Body of pancreas (tissue), 2 donors: ENCODE measurements around a stretch of chr13.

GRCh38 chr13:25018308-25019204 lies 77.4 kb upstream of the PABPC3 start:
- PRO-cap, result no peak
- RAMPAGE, long total RNA, 2 experiments, result no peak in any of the 2 experiments

DNA sequence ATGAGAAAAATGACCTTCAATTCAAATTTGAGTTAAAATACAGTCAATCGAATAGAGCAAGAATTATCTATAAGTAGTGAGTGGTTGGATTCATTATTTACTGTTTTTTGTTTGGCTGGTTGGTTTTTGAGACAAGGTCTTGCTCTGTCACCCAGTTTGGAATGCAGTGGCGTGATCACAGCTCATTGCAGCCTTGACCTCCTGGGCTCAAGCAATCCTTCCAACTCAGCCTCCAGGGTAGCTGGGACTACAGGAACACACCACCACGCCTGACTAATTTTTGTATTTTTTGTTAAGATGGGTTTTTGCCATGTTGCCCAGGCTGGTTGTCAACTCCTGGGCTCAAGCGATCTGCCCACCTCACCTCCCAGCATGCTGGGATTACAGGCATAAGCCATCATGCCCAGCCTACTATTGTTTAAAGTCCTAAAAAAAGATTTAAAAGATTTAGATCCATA lies 25.0 kb downstream of the MTMR6 start:
- PRO-cap, result no peak
- RAMPAGE, long total RNA, 2 experiments, result no peak in any of the 2 experiments

DNA sequence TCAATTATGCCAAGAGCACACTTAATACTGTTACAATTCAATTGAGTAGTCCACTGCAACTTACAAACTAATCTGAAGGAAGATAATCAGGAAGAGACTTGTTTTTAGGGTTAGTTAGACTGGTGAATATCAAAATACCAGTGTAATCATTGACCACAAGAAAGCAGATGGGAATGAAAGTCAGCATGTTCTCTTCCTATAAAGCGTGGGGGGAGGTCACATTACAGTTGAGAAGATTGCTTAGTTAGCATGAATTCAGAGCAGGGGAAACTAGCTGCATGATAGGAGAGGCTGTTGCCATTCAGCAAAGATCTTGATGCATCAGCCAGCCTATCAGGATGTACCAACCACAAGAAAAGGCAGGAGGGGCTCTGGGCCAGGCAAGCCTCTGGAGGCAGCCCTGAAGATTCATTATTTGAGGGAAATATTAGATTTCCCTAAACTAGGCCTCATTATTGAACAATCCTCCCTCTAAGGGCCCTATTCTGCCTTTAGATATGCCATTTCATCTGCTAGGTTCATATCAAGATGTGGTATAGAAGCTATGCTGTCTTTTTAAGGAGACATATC lies 5.0 kb upstream of the MTMR6 start:
- PRO-cap, result no peak
- RAMPAGE, long total RNA, 2 experiments, result no peak in any of the 2 experiments

DNA sequence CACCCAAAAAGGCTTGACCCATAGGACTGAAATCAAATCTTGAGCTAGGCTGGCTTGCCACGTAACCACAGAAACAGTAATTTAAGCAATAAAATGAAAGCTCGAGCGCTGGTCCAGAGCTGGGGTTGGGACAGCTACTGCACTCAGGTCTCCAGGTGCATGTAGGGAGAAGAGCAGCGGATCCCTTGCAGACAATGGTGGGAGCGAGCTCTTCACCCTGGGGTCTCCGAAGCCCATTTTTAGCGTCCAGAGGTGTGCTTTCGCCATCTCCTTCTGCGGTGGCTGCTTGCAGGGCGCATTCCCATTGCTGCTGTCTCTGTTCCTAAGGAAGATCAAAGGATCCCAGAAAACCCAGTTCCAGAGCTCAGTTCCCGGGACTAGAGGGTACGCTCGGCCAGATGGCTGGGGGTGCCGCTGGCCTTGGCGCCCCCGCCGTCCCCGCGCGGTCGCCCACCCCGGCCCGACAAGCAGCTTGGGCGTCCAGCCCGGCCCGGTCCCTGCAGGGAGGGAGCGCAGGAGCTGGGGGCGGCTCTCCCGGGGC lies 96.5 kb downstream of the ATP8A2 start:
- PRO-cap, result no peak
- RAMPAGE, long total RNA, 2 experiments, result no peak in any of the 2 experiments

GRCh38 chr13:25489174-25489818 lies 117.5 kb downstream of the ATP8A2 start:
- PRO-cap, result no peak
- RAMPAGE, long total RNA, 2 experiments, result no peak in any of the 2 experiments

- PRO-cap, result no peak
- RAMPAGE, long total RNA, 2 experiments, result no peak in any of the 2 experiments
These were observed 163.6 kb downstream of the SHISA2 start for GRCh38 chr13:25888049-25888756.

DNA sequence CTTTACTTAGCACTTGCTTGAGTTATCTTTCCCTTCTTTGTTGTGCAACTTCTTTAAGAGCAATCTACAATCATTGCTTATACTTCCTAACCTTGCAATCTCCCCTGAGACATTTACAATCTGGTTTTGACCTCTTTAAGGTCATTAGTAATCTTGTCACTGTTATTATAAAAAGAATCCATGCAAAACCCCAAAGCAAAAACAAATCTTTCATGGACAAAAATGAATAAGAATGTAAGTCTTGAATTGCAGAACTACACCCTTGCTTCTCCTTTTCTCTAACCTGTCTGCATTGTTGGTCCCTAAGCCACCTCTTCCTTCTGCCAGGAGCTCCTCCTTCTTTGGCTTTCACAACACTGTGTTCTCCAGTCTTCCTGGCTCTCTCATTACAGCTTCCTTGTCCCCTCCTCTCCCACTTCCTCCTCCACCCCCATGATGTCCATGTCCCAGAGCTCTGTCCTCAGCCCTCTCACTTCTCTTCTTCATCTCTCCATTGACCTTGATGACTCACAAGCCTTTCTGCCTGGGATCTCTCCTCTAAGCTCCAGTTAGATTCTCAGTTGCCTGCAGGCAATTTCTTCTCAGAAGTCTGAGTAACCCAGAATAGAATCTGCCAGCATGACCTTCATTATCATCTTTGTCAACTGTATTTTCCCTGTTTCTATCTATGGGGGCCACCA lies 100.4 kb upstream of the WASF3 start:
- PRO-cap, result no peak
- RAMPAGE, long total RNA, 2 experiments, result no peak in any of the 2 experiments

DNA sequence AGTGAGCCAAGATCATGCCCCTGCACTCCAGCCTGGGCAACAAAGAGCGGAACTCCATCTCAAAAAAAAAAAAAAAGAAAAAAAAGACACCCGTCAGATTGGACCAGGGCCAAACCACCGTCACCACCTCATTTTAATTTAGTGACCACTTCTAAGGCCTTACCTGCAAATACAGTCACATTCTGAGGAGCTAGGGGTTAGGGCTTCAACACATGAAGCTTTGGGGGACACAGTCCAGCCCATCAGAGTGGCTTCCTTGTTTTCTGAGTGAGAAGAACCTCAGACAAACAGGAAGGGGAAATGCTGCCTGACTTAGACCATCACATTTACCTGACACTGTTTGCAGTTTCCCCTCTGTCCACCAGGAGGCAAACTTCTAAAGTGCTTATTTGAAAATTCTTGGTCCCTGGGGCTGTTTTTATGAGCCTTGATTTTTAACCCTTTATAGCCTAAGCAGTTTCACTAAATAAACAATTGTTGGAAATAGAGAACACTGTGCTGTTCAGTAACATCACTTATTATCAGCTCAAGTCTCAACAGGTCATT lies 75.0 kb upstream of the WASF3 start:
- PRO-cap, result no peak
- RAMPAGE, long total RNA, 2 experiments, result no peak in any of the 2 experiments

- PRO-cap, result bidirectional peak, plus-strand start at chr13:26557722, minus-strand start at chr13:26557463
- RAMPAGE, long total RNA, 2 experiments, result no peak in any of the 2 experiments
These were observed 270 bp upstream of the WASF3 start for GRCh38 chr13:26557201-26557625.

DNA sequence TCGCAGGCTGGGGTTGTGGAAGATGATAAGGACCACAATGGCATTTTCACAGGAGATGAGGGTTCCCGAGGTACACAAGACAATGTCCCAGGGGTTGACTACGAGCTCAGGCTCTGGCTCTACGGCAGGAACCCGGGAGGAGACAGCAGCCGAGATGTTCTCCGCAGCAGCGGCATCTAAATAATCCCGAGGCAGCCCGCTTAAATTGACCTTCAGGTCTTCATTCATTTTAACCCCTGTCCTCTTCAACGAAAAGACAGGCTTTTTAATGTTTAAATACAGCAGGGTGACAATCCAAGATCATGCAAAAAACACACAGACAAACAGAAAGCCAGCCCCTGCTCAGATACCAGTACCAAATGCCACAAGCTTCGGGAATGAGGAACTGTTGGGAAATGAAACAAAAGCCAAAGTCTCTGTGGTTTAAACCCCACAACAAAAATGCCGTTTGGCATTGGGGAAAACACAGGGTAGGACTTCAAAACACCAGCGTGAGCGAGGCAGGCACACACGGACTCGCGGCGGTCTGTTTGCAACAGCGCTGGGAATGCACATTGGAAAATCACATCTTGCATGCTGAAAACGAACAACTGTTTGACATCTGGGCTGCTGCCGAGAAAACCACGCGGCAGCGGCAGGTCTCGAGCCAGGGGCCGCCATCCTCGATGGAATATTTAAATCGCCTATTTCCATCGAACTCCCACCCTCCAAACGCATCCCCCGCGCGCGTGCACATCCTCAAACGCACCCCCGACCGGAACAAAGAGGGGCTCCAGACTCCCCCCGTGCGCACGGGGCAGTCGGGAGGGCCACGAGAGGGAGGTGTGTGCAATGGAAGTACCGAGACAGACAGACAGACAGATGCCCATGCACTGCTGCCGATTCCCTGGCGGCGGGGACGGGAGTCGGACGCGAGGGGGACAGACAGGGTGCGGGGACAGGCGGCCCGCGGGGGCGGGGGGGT lies 704 bp downstream of the GPR12 start:
- PRO-cap, result no peak
- RAMPAGE, long total RNA, 2 experiments, result no peak in any of the 2 experiments

DNA sequence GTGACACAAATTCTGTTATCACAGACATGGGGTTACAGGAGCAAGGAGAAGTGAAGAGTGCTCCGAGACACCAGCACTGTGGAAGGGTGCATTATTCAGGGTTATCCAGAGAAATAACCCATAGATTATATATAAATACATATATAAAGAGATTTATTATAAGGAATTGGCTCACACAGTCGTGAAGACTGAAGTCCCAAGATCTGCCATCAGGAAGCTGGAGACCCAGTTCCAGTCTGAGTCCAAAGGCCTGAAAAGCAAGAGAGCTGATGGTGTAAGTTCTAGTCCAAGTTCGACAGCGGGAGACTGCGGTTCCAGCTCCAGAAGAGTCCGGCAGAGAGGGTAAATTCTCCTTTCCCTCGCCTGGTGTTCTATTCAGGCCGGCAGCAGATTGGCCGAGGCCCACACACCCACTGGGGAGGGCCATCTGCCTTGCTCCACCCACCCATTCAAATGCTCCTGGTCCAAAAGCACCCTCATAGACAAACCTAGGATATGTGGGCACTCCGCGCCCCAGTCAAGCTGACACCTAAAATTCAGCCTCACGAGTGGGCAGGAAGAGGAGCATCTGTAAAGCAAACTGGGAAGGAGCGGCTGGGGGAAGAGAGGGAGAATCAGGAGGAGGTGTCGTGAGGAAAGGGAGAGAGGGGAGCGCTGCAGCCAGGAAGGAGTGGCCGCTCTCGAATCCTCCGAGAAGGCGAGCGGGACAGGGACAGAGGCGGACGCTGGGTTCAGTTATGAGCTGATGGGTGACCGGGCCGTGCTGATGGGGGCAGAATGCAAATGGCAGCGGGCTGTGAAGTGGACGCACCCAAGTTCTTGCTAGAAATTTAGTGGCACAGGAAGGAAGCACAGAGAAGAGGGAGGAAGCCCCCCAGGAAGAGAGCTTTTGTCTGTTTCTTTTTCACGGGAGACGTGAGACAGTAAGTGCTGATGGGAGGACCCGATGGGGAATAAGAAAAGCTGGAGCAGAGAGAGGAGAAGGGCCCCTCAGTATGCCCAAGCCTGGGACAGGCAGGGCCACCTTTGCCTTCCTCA lies 137.0 kb downstream of the USP12 start:
- PRO-cap, result no peak
- RAMPAGE, long total RNA, 2 experiments, result no peak in any of the 2 experiments

DNA sequence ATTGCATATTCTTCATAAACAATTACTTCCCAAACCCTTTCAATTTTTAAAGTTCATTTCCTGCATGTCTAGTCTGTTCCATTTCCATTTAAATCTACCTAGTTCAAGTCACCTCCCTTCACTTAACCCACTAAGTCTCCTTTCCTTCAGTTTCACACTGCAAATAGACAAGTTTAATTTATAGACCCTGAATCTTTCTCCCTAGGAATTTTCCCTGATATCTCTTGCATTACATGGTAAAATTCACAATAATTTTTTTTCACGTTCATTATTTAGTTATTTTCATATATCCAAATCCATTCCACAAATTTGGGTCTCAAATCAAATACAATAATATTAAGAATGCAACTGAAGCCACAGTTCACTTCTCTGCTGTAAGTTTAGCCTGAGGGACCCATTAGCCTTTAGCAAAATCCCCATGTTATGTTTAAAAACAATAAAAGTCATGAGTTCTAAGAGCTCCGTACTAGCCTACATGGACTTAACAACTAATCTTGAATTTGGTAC lies 72.1 kb downstream of the USP12 start:
- PRO-cap, result no peak
- RAMPAGE, long total RNA, 2 experiments, result no peak in any of the 2 experiments

- PRO-cap, result no peak
- RAMPAGE, long total RNA, 2 experiments, result no peak in any of the 2 experiments
These were observed 17.7 kb downstream of the USP12 start for GRCh38 chr13:27153836-27154299.

DNA sequence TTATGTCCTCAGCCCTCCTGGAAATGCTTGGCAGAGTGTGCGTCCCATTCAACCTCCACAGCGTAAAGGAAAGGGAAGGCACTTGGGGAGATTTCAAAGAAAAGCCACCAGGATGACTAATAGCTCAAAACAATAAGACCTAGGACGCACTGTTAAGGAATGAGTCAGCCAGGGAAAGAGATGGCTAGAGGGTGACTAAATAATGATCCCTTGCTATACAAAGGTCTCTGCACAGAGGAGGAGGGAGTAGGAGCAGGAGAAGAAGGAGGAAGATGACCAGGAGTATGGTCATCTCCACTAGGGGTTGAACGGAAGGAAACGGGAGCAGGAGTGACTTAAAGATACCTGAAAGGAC lies 23.6 kb upstream of the USP12 start:
- PRO-cap, result no peak
- RAMPAGE, long total RNA, 2 experiments, result no peak in any of the 2 experiments

- PRO-cap, result no peak
- RAMPAGE, long total RNA, 2 experiments, result no peak in any of the 2 experiments
These were observed 6.9 kb downstream of the RPL21 start for GRCh38 chr13:27258019-27258918.

DNA sequence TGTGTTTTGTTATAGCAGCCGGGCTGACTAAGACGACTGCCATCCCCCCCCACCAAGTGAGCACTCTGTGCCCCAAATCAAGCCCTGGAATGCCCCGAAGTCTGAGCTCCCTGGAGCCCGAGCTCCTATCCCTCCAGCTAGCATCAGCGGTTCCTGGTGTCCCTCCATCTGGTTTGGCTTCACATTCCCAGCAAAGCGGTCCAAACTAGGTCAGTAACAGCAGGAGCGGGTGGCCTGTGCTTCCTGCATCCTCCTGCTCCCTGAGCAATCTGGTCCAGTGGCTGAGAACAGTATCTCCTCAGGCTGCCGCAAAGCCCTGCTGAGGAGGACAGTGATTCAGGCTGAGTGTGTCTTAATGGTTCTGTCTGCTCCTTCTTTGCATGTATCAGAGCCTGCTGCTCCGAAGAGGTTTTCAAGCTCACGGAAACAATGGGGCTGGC lies 25.8 kb downstream of the RASL11A start:
- PRO-cap, result no peak
- RAMPAGE, long total RNA, 2 experiments, result no peak in any of the 2 experiments

- PRO-cap, result no peak
- RAMPAGE, long total RNA, 2 experiments, result no peak in any of the 2 experiments
These were observed 53.8 kb upstream of the MTIF3 start for GRCh38 chr13:27504029-27504793.

- PRO-cap, result no peak
- RAMPAGE, long total RNA, 2 experiments, result no peak in any of the 2 experiments
These were observed 3.4 kb downstream of the POLR1D start for GRCh38 chr13:27625107-27625425.

DNA sequence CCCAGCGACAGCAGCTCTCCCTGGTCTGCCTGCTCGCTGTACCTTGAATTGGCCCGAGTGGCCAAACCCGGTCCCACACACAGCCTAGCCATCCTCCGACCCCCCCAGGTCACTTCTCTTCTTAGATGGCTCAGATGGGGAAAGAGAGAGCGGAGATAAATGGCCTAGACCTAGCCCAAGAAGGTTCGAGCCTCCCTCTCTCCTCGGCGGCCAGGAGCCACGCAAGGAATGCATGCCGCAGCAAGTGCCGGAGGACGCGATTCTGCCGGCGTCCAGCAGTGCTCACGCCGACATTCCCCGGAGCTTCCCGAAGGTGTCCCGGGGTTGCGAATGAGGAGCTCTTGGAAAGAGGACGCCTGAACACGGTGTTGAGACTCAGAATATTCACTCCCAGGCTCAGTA lies 1.2 kb downstream of the CDX2 start:
- PRO-cap, result unidirectional peak, plus-strand start at position 259 of the sequence
- RAMPAGE, long total RNA, 2 experiments, result no peak in any of the 2 experiments

- PRO-cap, result no peak
- RAMPAGE, long total RNA, 2 experiments, result no peak in any of the 2 experiments
These were observed 2.1 kb upstream of the CDX2 start for GRCh38 chr13:27971239-27971687.